SUDHL5 (cell line): ENCODE data around the gene ACTL7A.

- PRO-cap, result no peak
Measured at GRCh38 chr9:107606207-107606863, 116.8 kb upstream of the KLF4 start.

DNA sequence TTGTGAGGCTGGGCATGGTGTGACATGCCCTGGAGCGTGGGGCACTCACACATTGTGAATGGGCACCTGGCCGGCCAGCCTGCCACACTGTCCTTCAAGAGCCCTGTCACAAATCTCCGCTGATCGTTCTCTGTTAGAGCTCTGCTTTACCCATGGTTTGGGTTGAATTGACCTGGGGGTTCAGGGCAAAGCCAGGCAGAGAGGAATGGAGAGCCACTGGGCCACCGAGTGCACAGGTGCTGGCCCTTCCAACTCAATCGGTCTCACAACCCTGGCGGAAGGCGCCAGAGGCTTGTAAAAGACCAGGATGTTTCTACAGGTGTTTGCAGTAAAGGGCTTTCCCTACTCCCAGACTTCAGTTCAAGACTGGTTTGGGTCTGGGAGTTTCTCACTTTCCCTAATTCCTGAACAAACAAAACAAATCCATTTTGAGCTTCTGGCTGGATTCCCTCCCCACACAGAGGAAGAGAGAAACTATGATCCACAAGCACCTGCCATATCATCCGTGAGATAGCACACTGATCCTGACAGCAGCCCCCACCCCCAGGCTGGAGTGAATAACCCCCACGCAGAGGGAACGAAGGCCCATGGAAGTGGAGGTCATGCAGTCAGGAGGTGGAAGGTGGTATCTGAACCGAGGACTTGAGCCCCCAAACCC, 125.2 kb upstream of the KLF4 start:
- PRO-cap, result no peak

GRCh38 chr9:107632025-107632355, 142.4 kb upstream of the KLF4 start:
- PRO-cap, result no peak

DNA sequence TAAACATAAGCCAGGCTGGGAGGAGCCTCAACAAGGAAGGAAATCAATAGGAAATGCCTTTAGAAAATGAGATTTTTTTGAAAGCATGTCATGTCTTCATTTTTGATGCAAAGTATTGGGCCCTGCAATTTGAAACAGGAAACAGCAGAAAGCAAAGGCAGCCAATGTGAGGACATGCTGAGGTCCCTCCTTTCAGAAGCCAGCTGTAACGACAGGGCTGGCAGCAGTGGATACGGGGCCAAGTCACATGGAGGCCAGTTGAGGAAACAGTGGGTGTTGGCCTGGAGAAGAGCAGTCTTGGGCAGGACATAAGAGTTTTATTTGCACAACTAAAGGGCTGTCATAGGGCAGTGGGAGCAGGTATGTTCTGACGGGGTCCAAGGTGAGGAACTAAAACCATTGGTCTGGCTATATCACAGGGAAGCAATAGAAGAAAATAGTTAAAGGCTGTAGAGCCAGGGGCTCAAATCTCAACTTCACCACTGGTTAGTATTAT, 155.5 kb upstream of the KLF4 start:
- PRO-cap, result no peak

DNA sequence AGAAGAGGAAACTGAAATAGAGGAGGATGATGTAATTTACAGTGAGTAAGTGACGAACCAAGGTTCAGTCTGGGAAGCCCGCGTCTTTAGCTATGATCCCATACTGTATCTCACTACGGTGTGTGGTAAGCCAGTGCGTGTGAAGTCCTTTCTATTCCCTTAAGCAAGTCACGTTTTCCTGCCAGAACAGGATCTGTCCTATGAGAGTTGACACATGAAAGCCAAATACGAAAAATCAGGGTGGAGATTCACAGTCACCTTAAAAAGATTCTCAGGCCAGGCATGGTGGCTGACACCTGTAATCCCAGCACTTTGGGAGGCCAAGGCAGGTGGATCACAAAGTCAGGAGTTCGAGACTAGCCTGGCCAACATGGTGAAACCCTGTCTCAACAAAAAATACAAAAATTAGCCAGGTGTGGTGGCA, 186.5 kb upstream of the KLF4 start:
- PRO-cap, result no peak

- PRO-cap, result no peak
Measured at GRCh38 chr9:107734588-107735066, 245.1 kb upstream of the KLF4 start.

DNA sequence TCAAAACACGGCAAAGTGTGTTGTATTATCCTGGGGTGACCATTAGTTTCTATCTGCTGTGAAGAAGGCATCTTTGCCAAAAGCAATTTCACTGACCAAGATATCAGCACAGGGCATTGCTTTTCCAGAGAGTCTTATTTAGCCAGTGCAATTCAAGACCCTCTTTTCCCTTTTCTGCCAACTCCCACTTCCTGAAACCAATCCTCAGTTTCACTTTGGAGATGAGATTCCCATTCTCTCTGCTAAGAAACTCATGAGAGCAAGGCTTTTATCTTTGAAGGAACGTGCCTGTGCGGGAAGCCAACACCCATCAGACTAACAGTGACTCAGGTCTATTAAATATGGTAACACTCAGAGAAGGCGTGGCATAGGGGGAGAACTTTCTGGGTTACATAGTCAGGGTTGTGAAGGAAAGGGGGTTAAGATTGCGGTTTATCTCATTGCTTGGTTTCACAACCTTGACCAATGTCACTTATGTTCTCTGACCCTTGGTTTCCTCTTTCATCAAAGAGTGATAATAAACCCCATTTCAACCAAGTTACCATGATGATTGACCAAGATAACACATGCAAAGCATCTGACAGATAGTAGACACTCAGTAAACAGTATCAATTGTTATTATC, 666.9 kb upstream of the KLF4 start:
- PRO-cap, result no peak

DNA sequence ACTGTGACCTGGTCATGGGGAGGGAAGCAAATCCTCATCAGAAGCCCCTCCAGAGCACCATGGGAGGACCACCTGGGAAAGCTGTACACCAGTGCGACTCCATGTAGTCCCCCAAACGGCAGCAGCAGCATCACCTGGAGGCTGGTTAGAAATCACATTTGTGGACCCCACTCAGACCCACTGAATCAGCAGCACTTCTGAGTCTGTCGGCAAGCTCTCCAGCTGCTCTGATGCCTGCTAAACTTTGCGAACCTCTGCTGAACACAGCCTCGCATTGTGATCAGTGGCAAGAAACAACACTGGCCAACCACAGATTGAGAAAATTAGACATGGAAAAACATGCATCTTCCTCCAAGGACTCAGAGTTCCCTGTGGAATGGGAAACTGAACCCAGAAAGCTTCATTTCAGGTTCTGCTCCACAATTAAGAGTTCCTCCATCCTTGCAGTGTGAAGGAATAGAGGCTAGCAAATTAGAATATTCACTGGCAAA, 100.2 kb downstream of the ACTL7B start:
- PRO-cap, result no peak

GRCh38 chr9:108783226-108783647, 72.5 kb downstream of the ACTL7B start:
- PRO-cap, result no peak

GRCh38 chr9:108862027-108862586, at the start of gene ACTL7A:
ACTL7A (plus strand) TSS chr9:108862266.
- PRO-cap, result no peak

DNA sequence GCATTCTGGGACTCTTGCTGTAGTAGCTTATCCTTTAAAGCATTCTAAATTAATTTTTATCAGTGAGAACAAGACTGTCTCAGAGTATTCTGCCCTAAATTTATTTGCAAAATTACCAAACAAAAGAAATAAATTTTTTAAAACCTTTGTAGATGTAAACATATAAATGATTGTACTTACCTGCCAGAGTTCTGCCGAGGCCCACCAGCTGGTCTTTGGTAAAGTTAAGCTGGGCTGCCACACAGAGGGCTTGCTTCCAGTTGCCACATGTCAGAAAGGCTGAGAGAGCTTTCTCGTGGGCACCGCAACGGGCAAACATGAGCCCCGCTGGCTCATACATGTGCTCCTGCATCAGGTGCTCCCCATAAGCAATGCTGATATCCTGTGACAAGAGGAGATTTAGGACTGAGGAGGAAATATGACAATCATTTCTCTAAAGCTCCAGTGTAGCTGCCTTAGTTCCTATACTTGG, 29.0 kb downstream of the ACTL7A start:
- PRO-cap, result no peak

- PRO-cap, result bidirectional peak, plus-strand start at chr9:108933718, minus-strand start at chr9:108933573
Measured at GRCh38 chr9:108932893-108933811, 772 bp downstream of the ELP1 start.

GRCh38 chr9:109257992-109258652, 62.7 kb downstream of the EPB41L4B start:
- PRO-cap, result no peak

DNA sequence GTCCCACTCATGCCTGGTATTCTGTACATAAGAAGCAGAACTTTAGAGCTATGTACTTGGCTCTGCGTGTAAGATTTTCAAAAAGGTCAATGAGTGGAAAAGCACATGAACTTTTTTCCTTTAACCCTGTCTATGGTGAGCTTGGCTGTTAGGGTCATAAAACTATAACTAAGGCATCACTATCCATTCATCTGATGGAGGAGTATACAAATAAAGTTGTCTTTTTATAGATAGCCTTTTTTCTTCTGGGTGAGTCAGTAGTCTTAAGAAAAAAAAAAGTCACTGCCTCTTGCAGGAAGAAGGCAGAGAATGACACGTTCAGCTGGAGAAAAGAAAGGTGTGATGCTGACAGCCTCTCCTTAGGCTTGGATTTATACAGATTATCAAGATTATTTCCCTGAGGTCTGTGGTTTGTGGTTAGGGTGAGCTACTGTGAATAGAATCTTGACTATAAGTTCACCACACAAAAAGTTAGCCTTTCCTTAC, 23.0 kb downstream of the EPB41L4B start:
- PRO-cap, result no peak

DNA sequence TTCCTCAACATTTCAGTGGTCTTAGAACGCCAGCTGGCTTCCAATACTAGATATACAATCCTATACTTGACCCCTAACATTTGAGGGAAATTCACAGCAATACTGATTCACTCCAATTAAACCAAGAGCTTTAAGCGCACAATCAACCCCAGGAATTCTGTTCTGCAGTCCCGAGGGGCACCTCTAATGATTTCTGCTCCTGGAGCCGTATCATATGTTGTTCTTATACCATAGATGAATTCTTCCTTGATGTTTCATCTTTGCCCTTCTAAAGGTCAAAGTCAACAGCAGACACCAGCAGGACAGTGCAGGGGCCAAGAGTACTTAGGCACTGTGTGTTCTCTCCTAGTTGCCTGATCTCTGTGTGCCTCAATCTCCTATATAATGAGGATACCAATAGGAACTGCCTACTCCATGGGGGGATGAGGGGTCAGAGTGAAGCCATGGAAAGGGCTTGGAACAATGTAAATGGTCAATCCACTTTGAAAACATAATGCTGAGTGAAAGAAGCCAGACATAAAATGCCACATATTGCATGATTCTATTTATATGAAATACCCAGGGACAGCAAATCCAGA, 16.5 kb downstream of the EPB41L4B start:
- PRO-cap, result no peak

- PRO-cap, result no peak
Measured at GRCh38 chr9:109346464-109346789, 25.6 kb upstream of the EPB41L4B start.

- PRO-cap, result no peak
Measured at GRCh38 chr9:109791552-109792287, 11.7 kb downstream of the PALM2AKAP2 start.

GRCh38 chr9:109861426-109861681, 81.4 kb downstream of the PALM2AKAP2 start:
- PRO-cap, result no peak

- PRO-cap, result no peak
Measured at GRCh38 chr9:110050147-110050513, 157.8 kb downstream of the C9orf152 start.

GRCh38 chr9:110130055-110130669, 77.8 kb downstream of the C9orf152 start:
- PRO-cap, result unidirectional peak, minus-strand start at chr9:110130403